Peyer's patch (tissue), 4 donors: ENCODE results near the genes KRTAP4-11, KRTAP9-3, KRTAP9-4, KRT15, JUP and NT5C3B.

DNA sequence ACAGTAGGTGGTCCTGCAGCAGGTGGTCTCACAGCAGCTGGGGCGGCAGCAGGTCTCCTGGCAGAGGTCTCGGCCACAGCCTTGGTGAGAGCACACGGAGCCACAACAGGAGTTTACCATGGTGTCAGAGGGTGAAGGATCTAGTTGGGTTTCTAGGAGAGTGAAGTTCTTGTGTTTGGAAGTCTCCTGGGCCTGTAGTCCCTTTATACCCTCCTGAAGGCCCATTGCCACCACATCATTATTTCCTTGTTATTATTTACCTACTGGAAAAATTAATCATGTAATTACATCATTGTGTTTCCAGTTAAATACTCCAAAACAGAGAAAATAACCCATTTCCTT, at the start of gene KRTAP4-11:
Gene KRTAP4-11, minus strand, starts transcription at position 178 of the 342 bp plus-strand sequence.
- PRO-cap, result no peak
- RAMPAGE, long total RNA, 4 experiments, result no peak in any of the 4 experiments

- PRO-cap, result no peak
- RAMPAGE, long total RNA, 4 experiments, result no peak in any of the 4 experiments
Observed at GRCh38 chr17:41232309-41232608, at the start of gene KRTAP9-3. Gene KRTAP9-3, plus strand, starts transcription at chr17:41232449.

GRCh38 chr17:41249397-41249948, at the start of gene KRTAP9-4:
Gene KRTAP9-4, plus strand, starts transcription at chr17:41249687.
- PRO-cap, result no peak
- RAMPAGE, long total RNA, 4 experiments, result no peak in any of the 4 experiments

- PRO-cap, result no peak
- RAMPAGE, long total RNA, 4 experiments, result no peak in any of the 4 experiments
Observed at GRCh38 chr17:41394786-41395387, 2.5 kb downstream of the KRT31 start.

DNA sequence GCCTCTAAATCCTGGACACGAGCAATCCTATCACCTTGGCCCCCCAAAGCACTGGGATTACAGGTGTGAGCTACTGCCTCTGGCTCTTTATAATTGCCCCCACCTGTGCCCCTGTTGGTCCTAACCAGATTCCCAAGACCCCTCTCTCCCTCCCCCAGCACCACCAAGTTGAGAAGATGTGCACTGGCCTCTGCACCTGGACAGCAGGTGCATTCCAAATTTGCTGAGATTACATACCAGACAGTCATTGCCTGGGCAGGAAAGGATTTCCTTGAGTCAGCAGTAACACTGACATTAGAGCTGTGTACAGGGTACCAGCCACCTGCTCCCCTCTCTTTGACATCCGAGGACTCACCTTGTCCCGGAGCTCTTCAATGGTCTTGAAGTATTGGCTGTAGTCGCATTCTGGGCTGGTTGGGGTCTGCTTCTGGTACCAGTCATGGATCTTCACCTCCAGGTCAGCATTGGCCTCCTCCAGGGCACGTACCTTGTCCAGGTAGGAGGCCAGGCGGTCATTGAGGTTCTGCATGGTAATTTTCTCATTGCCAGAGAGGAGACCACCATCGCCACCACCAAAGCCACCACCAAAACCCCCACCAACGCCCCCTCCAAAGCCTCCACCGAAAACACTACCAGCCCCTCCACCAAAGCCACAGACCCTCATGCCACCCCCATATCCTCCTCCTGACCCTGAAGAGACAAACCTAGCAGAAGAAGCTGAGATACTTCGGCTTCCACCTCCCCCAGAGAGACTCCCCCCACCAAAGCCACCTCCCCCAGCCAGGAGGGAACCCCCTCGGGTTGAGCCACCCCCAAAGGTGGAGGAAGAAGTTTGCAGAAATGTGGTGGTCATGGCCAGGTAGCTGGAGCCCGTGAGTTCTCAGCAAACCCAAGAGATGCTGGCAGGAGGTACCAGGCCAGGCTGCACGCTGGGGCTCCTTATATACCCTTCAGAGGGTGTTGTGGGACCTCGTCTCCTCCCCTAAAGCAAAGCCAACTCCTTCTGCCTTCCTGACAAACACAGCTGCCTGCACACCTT, at the start of gene KRT15:
Gene KRT15, minus strand, starts transcription at position 916 of the 1,039 bp plus-strand sequence.
- PRO-cap, result no peak
- RAMPAGE, long total RNA, 4 experiments, result no peak in any of the 4 experiments

- PRO-cap, result no peak
- RAMPAGE, long total RNA, 4 experiments, result no peak in any of the 4 experiments
Observed at GRCh38 chr17:41582146-41582807, 4.4 kb downstream of the KRT14 start.

GRCh38 chr17:41622925-41623466, 1.4 kb downstream of the KRT17 start:
- PRO-cap, result no peak
- RAMPAGE, long total RNA, 4 experiments, result no peak in any of the 4 experiments

DNA sequence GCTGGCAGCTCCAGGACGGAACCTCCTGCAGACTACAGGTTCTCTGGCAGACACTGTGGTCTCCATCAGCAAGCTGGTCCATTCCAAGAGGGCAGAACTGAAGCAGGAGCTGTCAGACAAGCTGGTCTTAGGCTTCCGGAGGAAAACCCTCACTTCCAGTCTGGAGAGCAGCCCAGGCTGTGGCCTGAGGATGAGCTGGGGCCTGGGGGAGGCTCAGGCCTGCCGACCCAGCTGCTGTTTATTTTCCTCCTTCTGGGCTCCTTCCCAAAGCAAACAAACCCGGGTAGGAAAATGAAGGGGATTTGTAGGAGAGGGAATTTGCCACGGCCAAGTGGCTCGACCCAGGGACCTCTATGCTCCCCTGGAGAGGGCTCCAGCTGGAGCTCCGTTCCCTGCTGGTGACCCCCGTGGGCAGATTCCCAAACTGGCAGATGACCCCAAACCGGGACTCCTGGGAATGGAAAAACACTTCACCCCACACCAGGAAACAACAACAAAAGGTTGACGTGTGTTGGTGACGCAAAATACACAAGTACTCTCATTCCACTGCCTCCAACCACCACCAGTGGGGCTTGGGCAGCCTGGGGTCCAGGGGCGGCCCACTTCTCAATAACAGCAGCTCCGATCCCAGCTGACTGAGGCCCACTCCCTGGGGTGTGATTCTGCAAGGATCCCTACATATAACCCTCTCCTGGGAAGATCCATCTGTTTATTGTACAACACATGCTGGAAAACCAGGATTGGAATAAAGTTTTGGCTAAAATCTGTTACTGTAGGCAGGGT, 8.8 kb downstream of the JUP start:
- PRO-cap, result bidirectional peak, plus-strand start at position 565 of the sequence, minus-strand start at position 421 of the sequence
- RAMPAGE, long total RNA, 4 experiments, result no peak in any of the 4 experiments

DNA sequence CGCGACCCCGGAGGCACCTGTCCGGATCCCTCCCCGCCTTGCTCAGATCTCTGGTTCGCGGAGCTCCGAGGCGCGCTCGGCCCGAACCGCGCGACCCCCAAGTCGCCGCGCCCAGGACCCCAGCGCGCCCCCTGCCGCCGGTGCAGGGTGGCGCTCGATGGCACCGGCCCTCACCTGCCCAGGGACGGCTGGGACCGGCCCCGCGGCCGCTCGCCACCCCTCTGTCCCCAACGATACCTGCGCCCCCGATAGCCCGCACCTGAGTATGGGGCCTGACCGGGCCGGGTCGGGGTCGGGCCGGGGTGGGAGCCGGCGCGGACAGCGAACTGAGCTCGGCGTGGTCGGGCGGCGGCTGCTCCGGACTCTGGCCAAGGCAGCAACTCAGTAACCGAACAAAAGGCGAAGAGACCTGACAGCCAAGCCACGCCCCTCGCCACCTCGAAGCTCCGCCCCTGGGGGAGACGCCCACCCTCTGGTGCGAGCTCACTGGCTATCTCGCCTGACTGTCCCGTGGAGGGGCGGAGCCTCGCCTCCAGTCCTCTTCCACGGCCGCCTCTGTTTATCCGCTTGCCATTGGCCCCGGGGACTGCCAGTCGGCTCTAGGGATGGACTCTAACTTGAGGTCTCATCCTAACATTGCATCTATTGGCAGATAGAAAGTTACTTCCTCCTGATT, at the start of gene JUP:
Gene JUP, minus strand, starts transcription at position 383 of the 676 bp plus-strand sequence.
- PRO-cap, result bidirectional peak, plus-strand start at position 45 of the sequence, minus-strand start at position 44 of the sequence; unidirectional peak, minus-strand start at position 383 of the sequence
- RAMPAGE, long total RNA, 4 experiments, result start-site peak on the minus strand in 4 of 4 experiments, centred at positions 367 to 375 of the sequence, 38 to 665 reads per replicate

DNA sequence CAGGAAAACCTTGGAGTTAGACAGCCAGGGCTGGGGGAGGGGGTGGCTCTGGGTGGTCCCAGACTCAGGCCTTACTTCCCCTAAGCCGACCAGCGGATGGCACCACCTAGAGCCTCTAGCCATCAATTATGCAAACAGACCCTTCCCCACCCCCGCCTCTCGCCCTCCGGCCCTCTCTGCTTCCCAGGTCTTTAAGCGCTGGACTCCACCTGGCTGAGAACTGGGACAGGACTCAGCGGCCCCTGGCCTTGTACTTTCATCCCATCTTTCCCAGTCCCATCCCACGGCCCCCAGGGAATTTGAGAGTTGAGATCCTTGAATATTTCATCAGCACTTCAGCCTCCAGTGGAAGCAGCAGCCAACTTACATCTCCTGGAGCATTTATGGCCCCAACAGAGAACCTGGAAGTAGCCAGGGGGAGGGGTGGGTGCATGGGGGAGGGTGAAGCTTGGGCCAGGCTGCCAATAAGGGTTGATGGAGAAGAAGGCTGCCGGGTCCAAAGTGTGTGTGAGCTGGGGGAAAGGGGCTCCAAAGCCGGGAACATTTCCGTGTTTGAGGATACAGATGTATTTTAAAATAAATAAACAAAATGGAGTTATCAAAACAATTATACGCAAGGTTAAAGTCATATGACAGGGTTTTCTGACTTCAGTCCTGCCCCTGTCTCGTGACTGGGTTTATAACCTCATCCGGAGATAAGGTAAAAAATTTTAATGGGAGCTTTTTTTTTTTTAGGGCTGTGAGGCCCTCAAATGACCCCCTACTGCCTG, 7.5 kb upstream of the JUP start:
- PRO-cap, result bidirectional peak, plus-strand start at position 467 of the sequence, minus-strand start at position 222 of the sequence
- RAMPAGE, long total RNA, 4 experiments, result no peak in any of the 4 experiments

GRCh38 chr17:41835287-41836590, at the start of gene NT5C3B:
Gene NT5C3B, minus strand, starts transcription at chr17:41836232.
- PRO-cap, result unidirectional peak, plus-strand start at chr17:41835685; bidirectional peak, plus-strand start at chr17:41836333, minus-strand start at chr17:41836229
- RAMPAGE, long total RNA, 4 experiments, result start-site peak on the minus strand in 2 of 4 experiments, at chr17:41836200-41836251 at its widest, 25 to 38 reads per replicate

- PRO-cap, result no peak
- RAMPAGE, long total RNA, 4 experiments, result no peak in any of the 4 experiments
Observed at GRCh38 chr17:41864265-41865018, 781 bp downstream of the KLHL11 start.

DNA sequence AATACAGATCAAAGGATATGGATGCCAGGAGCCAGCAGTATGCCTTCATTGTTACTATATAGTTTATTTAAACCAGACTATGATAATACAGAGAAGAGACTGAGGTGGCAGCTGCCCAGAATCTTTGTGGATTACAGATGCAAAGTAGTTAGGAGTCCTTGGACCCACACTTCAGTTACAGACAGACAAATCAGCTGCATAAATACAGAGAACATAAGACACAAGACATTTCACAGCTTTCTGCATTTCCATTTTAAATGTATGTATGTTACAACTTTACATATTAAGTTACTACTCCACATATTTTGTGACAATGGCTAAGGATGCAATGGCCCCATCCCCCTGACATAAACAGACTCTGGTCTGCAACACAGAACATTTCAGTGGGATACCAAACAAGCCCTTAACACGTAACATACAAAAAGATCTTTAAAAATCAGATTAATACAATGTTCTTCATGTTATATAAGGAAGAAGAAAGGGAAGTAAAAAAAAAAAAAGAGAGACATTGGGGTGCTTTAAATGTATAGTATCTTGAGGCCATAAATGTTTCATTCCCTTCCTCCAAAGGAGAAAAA, 1.7 kb upstream of the KLHL11 start:
- PRO-cap, result no peak
- RAMPAGE, long total RNA, 4 experiments, result no peak in any of the 4 experiments

DNA sequence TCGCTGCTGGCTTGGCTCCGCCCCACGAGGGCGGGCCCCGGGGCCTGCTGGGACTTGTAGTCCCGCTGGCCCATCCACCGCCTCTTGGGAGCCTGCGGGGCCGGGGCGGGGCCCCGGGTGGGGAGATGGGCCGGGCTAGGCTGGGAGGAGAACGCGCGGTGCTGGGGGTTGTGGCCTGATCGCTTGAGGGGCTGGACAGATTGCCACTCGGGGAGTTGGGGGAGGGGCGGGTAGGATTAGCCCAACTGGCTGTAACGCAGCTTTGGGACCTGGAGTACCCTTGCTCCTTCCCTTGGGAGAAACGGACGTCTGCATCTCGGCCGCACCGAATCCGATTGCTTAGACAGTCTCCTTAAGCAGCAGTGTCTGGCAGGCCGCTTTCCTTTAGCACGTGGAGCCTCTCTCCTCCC, 342 bp upstream of the ACLY start:
- PRO-cap, result bidirectional peak, plus-strand start at position 124 of the sequence, minus-strand start outside the sequence
- RAMPAGE, long total RNA, 4 experiments, result no peak in any of the 4 experiments

- PRO-cap, result no peak
- RAMPAGE, long total RNA, 4 experiments, result no peak in any of the 4 experiments
Observed at GRCh38 chr17:42065063-42065502, 14.7 kb upstream of the C17orf113 start.

- PRO-cap, result no peak
- RAMPAGE, long total RNA, 4 experiments, result no peak in any of the 4 experiments
Observed at GRCh38 chr17:42088025-42088763, 10.1 kb downstream of the ZNF385C start.

- PRO-cap, result no peak
- RAMPAGE, long total RNA, 4 experiments, result no peak in any of the 4 experiments
Observed at GRCh38 chr17:42121581-42122131, 489 bp upstream of the KAT2A start.

- PRO-cap, result no peak
- RAMPAGE, long total RNA, 4 experiments, result no peak in any of the 4 experiments
Observed at GRCh38 chr17:42266721-42267774, 9.1 kb downstream of the STAT5B start.

DNA sequence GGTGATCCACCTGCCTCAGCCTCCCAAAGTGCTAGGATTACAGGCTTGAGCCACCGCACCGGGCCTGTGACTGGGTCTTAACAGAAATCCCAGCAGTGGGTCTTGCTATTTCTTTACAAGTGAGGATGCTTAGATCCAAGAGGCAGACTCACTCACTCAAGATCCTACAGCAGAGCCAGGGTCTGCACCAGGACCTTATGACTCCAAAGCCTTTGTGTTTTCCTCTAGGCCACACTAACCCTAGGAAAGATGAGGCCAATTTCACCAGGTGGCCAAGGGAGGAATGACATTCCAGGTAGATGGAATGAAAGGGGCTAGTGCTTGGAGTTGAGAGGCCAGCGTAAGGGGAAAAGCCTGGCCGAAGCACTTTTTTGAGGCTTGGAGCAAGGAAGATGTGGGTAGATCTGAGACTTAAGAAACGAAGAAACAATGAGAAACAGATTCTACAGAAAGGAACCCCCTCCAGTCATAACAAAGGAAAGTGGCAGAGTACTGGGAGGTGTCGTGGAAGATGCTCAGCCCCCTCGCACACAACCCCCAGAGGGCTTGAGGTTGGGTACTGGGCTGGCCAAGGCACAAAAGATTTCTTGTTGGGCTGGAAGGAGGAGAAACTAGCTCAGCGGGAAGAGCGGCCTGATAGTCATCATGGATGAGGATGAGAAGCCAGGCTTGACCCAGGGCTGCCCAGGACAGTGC, 5.6 kb upstream of the STAT5A start:
- PRO-cap, result no peak
- RAMPAGE, long total RNA, 4 experiments, result no peak in any of the 4 experiments

DNA sequence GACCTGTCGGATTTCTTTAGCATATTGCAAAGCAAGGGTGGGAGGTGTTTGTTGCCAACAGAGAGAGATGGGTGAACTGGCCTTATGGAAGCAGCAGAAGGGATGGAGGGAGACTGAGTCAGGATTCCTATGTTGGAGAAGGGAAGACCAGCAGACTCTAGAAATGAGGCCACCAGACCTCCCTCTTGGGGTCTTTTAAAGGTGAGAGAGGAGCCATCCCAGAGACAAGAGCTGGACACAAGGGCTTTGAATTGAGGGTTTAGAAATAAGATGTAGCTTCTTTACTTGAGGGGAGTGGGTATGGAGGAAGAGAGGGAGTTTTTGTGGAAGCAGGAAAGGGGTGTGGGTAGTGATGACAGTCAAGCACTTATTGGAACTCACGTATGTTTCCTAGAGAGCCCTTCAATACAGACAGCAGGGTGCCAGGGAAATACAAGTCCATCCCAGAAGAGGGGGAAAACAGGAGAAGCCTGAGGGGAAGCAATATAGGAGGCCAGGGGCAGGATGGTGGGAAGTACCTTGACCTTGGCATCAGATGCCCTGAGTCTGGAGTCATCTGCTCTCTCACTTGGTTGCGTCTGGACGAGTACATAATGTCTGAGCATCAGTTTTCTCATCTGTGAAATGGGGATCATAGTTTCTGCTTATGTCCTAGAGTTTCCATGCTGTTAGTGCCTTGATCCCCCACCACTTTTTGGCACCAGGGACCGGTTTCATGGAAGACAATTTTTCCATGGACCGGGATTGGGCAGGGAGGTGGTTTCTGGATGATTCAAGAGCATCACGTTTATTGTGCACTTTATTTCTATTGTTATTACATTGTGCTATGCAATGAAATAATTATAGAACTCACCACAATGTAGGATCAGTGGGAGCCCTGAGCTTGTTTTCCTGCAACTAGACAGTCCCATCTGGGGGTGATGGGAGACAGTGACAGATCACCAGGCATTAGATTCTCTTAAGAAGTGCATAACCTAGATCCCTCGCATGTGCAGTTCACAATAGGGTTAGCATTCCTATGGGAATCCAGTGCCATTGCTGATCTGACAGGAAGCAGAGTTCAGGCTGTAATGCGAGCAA, 2.2 kb downstream of the STAT5A start:
- PRO-cap, result no peak
- RAMPAGE, long total RNA, 4 experiments, result start-site peak on the plus strand in 1 of 4 experiments, centred at position 745 of the sequence, 5 reads per replicate